ENCODE measurements around the genes YIPF1, IFT25, LDLRAD1 and TCEANC2.

DNA sequence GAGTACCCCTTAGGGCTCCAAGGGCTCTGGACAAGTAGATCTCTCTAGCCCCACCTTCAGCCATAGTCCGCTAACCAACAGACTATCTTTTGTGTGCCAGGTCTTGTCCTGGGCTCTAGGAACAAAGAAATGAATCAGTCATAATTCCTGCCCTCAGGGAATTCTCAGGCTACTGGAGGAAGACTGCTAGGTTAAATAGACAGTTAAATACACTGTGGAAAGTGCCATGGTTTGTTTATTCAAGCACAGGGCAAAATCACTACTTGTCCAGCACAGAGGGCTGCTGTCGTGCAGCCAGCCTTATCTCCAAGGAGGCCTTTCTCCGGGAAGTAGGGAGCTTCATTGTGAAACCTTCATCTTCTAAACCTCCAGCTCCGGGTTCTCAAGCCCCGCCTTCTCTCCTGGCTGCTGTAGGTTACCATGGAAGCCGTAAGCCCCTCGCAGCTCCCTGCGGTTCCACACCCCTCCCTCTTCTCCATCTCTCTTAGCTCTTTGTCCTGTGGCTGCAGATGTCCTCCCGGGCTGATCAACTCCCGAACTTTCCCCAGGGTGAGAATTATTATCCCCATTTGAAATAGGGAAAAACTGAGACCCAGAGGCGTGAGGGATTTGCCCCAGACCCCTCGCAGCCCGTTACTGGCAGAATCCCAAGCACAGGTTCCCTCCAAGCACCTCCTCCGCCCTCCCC, 29.8 kb downstream of the SHISAL2A start:
- RRBS, 2 experiments: 0% methylated on average over 2 of the region's 14 CpGs

DNA sequence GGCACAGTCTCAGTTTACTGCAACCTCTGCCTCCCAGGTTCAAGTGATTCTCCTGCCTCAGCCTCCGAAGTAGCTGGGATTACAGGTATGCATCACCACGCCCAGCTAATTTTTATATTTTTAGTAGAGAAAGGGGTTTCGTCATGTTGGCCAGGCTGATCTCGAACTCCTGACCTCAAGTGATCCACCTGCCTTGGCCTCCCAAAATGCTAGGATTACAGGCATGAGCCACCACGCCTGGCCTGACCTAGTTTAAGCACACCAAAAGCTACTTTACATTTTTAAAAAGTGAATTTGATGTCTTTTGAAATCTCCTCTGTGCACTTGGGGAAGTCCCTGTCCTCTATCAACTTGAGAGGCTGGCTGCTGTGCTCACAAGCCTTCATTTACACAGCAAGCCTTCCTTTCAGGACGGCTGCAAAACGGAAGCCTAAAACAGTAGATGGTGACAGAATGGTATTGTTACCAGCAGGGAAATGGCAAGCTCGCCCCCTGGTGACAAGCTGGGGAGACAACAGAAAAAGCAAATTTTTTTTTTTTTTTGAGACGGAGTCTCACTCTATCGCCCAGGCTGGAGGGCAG, 12.1 kb downstream of the COA7 start:
- RRBS, 2 experiments: no CpG with 5 or more reads among the region's 10 CpGs

DNA sequence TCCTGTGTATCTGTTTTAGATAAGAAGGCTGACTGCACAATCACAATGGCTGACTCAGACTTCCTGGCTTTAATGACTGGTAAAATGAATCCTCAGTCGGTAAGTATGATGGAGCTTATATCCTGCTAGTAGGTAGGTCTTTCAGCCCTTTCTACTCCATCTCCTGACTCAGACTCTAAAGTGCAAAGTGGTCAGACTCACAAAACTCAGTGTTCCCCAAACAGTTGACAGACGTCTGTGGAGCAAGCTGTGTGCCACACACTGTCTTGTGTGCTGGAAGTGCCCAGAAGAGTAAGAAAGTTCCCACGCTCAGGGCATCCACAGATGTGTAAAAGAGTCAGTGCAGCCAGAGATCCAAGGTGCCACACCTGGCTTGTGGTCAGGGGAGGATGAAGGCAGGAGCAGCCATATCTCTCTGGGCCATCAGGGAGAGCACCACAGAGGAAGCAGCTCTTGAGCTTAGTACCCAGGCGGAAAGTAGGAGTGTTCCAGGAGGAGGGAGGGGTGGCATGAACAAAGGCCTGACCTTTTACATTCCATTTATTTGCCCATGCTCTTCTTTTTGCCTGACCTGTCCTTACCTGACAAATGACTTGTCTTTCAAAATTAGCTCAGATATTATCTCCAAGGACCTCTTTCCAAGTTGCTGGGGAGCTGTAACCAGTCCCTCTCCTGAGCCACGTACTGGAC, 14.0 kb upstream of the PODN start:
- RRBS, 2 experiments: no CpG with 5 or more reads among the region's 5 CpGs

- RRBS, 2 experiments: no CpG with 5 or more reads among the region's 2 CpGs
Observed at GRCh38 chr1:53057276-53057479, 4.8 kb upstream of the PODN start.

- RRBS, 2 experiments: 95 to 96% methylated on average over 7 of the region's 32 CpGs
Observed at GRCh38 chr1:53090420-53091287, 28.6 kb downstream of the PODN start.

- RRBS, 2 experiments: no CpG with 5 or more reads among the region's 16 CpGs
Observed at GRCh38 chr1:53110275-53110924, 32.0 kb downstream of the SLC1A7 start.

DNA sequence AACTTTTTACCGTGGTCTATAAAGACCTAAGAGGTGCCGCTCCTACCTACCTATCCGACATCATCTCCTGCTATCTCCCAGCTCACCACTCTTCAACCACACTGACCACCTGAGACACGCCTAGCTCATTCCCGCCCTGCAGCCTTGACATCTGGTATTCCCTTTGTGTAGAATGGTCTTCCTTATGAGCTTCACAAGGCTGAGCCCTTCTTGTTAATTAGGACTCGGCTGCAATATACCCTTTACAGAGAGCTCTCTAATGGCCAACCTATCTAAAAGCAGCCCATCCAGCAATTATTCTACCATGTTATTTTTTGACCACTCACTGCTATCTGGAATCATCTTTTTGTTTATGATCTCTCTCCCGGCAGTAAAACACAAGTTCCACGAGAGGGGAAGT, 609 bp downstream of the MAGOH start:
- RRBS, 2 experiments: no CpG with 5 or more reads among the region's 8 CpGs

DNA sequence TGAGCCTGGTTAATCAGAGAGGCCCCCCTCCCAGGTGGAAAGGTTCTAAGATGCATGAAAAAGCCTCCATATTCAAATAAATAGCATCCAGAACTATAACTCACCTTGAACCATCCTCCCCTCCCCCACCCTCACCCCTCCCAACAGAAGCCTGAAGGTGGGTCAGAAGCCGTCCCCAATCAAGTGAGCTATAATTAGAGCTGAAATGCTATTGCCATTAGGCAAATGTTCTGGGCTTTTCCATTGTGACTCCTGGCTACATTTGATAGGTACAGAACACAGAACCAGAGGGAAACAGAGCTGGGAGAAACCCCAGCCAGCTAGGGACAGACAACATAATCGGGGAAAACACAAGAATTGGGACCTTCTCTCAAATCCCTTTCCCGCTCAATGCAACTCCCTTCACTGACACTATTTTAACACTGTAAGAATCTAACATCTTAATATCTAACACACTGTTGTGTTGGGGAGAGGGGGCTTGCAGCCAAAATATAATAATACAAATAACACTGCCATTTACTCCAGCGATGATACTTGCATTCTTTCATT, 41.4 kb downstream of the LRP8 start:
- RRBS, 2 experiments: no CpG with 5 or more reads among the region's 4 CpGs

- RRBS, 2 experiments: no CpG with 5 or more reads among the region's 16 CpGs
Observed at GRCh38 chr1:53434247-53435207, 24.7 kb upstream of the DMRTB1 start.

DNA sequence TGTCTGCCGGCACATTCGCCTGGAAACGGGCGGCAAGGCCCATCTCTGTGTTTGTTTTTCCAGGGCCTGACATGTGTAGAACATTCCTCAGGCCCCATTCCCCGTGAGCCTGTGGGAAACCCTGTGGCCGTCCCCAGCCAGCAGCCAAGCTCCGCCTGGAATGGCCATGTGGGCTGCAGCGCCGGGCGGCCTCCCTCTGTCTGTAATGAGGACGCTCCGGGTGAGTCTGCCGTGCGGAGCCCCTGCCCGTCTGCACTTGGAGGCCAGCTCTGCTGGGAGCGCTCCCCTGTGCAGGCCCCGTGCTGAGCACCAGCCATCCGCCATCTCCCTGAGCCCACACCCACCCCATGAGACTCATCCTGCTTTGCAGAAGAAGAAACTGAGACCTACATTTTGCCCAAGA, 67.5 kb downstream of the DMRTB1 start:
- RRBS, 2 experiments: 10 to 21% methylated on average over 1 of the region's 18 CpGs

DNA sequence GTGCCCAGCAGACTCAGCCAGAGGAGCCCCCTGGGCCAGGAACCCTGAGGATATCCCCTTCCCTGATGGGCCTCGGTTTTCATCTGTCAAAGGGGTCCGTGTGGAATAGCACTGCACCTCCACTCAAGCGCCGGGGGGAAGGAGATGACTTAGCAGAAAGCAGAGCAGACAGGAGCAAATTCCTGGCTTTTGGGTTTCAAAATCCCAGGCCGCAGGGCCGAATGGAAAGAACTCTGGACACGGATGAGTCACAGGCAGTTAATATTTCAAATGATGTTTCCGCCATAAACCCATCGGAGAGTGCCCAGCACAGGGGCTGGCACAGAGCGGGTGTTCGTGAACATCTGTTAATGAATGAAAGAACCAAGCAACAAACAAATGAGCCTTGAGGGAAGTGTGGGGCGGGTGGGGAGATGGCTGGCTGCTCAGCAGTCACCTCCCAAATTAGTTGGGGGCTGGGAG, 83.0 kb downstream of the DMRTB1 start:
- RRBS, 2 experiments: no CpG with 5 or more reads among the region's 12 CpGs

DNA sequence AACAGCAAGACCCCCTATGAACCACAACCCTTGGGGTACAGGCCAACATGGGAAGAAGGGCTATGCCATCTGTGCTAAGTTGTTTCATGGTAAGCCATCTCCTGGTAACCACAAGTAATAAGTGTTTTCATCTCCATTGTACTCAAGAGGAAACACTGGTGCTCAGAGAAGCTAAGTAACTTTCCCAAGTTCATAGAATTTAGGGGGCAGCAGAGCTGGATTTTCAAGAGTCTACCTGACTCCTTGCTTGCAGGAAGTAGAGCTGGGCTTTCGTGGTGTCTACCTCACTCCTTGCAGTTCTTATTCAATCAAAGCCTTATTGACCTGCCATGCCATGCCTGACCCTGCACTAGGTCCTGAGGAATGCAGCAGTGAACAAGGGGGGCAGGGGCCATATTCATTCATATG, 93.4 kb downstream of the GLIS1 start:
- RRBS, 2 experiments: no CpG with 5 or more reads among the region's 1 CpG

DNA sequence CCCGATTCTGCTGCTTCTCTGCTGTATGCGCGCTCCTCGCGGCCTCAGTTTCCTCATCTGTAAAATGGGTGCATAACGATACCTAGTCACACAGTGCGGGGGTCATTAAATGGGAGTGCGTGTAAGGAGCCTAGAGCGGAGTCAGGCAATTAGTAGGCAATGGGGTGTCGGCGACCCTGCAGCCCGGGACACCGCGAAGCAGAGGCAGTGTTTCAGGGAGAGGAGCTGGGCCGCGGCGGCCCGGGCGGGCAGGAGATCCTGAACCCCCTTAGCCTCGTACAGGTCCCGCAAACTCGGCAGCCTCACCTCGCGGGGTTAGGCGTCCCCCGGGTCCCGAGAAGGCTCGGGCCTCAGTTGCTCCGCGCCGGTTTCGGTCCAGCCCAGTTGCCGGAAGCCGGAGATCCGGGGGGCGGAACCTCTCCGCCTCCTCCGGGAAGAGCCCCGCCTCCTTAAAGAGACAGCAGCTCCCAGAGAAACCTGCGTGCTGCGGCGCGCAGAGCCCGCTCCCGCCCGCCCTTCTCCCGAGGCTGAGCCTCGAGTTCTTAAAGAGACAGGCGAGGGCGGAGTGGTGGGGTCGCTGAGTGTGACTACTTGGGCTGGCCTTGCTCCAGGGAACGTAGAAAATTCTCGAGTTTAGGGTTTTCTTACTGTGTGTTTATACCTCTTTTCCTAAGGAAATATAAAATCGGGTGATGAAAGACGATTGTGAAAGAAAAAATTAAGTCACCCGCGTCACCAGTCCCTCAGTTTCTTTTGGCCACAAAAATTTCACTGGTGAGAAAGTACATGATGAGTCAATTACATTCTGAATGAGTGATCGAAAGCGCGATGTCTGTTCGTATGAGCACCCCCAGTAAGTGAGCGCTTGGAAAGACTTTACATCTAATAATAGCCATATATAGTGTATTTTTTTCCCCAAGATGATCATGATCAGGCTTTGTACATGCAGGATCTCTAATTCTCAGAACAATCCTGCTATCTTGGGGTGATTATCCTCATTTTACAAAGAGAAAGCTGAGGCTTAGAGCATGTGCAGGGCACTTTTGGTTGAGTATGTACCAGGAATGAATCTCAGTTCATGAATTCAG, at the start of gene YIPF1:
Gene YIPF1, minus strand, starts transcription at position 391 of the 1,088 bp plus-strand sequence.
- RRBS, 2 experiments: under 1 to 1% methylated on average over 14 to 19 of the region's 62 CpGs

GRCh38 chr1:53945248-53946207, at the start of gene IFT25:
IFT25 (minus strand) TSS chr1:53945699.
- RRBS, 2 experiments: under 1 to 1% methylated on average over 48 of the region's 97 CpGs

DNA sequence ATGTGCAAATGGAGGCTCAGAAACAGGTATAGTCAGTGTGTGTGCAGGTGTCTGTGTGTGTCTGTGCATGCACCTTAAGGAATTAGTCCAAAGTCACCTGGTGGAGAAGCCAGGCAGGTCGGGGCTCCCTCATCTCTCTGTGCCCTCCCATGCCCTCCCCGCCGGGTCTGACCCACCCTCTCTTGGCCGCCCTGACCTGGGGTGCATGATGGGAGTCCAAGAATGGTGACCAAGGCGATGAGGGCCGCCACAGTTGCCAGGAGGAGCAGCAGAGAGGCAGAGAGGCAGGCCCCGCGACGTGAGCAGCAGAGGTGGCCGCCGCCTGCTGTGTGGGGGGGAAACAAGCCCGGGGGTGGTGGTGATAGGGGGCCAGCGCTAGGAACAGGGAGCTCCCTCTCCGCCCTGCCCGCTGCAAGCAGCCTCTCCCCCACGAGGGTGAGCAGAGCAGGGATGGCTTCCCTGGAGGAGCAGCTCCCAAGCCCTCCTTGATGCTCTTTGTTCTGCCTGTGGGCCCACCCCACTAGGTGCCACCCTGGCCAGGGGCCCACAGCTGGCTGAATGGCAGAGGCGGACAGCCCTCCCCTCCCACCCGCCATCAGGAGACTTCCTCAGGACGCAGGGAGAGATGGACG, 3.8 kb downstream of the LDLRAD1 start:
- RRBS, 2 experiments: no CpG with 5 or more reads among the region's 20 CpGs

- RRBS, 2 experiments: 30 to 51% methylated on average over 2 of the region's 7 CpGs
Observed at GRCh38 chr1:54018031-54018529, at the start of gene LDLRAD1. LDLRAD1 (minus strand) TSS chr1:54018186.

GRCh38 chr1:54053054-54054281, at the start of gene TCEANC2:
TCEANC2 (plus strand) TSS chr1:54053608.
- RRBS, 2 experiments: under 1 to 2% methylated on average over 6 of the region's 68 CpGs

GRCh38 chr1:54223659-54224349, 23.8 kb downstream of the MRPL37 start:
- RRBS, 2 experiments: 70% methylated on average over 5 of the region's 12 CpGs; no CpG with 5 or more reads in 1 of the 2 experiments

GRCh38 chr1:54252858-54253443, 53.0 kb downstream of the MRPL37 start:
- RRBS, 2 experiments: no CpG with 5 or more reads among the region's 12 CpGs